Measurements from ENCODE around the gene SPO11.

GRCh38 chr20:53866596-53867040 lies 203.8 kb downstream of the BCAS1 start:
- RRBS = no CpG with 5 or more reads among the region's 2 CpGs

DNA sequence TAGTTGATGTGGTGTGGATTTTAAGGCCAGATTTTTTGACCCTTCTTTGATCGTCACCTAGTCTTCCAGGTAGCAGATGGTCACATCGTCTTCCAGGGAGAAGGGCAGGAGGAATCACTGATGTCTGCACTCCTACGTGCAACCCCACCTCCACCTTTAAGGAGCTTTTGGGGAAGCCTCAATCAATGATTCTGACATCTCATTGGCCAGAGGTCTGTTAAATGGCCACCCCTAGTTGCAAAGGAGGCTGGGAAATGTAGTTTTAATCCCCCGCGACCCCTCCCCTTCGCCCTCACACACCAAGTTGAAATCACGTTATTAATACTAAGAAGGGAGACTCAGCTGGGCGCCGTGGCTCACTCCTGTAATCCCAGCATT lies 151.5 kb downstream of the BCAS1 start:
- RRBS = no CpG with 5 or more reads among the region's 9 CpGs

DNA sequence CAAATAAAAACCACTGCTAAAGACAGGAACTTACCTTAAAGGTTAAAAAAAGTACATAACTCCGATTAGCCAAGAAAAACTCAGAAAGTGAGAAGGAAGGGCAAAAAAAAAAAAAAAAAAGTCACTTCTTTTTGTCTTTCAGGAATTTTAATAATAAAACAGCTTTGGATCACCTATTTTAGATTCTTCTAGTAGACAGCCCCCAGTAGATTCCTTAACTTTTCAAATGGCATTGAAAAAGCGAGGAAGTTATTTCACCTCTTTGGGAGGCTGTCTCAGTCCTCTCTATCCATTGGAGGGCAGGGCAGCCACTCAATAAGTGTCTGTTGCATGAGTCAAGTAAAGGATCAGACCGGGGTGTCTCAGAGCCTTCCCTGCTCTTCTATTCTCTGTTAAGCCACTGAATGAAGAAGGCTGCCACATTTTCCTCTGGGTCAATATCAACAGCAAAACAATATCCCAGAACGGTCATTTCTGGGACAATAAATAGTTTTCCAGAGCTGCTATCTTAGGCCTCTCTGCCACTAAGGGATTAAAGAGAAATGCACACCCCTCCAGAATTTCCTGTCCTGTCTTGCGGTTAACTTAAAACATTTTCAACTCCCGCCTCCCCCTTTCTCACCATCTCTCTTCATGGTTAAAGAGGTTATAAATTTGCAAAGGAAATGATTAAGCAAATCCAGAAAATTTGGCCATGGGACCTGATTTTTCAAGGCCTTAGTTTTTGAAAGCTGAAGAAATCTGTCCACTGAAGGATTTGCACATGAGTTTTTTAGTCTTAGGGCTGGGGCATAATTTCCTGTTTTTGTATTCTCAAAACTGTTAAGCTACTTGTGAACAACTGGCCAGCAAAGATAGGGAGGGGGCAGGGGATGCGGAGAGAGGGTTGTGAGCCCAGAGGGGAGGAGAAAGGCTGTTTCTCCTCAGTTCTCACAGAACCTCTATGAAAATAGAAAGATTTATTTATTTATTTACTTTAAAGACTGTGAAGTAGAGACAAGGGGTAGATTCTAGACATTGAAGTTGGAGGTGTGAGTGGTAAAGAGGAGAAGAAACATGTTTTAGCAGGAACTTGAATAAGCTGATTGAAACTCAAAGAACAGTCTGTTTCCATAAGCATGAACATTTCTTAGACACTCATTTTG lies 135.8 kb downstream of the BCAS1 start:
- RRBS = no CpG with 5 or more reads among the region's 7 CpGs

- RRBS = no CpG with 5 or more reads among the region's 13 CpGs
These were observed 121.1 kb downstream of the BCAS1 start for GRCh38 chr20:53949093-53949888.

DNA sequence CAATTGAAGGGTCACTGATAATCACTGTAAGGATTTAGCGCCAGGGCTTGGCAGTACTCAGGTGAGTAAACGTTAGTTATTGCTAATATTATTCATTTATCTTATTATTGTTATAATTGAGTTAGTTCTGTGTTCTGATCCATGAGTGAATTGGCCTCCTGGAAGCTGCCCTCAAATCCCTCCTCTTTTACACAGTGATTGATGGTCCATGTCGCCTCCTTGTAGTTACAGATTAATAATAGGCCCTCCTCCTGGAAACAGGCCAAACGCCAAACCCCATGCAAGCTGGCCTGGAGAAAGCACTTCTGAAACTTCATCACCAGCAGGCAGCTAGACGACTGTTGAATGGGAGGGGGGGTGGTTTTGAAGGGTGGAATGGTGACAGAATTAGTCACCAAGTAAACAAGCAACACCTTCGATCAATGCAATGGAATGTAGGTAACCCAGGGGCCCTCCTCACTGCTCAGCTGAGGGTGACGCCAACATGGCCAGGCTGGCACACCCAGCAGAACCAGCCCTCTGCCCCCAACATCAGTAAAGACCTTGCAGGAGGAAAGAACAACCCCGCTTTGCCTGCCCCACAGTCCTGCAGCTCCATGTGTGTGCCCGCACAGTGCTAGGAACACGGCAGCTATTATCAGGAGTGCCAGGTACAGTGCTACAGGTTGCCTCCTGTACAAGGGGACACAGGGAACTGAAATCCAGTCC lies 2.8 kb downstream of the BCAS1 start:
- RRBS = no CpG with 5 or more reads among the region's 10 CpGs

DNA sequence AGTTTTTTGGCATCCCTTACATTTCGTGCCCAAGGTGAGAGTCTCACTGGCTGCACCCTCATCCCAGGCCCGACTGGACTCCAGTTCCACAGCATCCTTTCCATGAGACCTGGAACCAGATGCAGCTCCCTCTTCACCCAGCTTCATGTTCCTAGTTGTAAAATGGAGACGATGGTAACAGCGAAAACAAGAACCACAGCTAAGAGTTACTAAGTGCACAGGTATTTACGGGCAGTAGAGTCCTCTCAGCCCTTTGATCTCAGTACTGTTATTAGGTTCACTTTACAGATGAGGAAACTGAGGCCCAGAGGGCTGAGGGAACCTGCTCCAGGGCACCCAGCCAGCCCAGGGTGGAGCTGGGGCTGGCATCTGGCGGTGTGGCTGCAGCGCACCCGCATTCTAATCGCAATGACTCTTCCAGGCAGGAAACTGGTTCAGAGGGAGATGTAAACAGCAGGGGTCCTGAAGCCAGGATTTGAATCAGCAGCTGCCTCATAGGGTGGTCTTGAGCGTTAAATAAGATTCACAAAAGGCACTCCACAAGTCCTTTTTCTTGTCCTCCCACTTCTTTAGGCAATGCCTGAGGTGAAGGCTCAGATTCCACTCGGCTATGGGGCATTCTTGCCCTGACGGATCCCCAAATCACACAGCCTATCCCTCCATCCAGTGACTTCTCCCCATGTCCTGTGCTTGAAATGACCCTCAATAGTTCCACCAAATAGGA lies 785 bp downstream of the BCAS1 start:
- RRBS = no CpG with 5 or more reads among the region's 12 CpGs

DNA sequence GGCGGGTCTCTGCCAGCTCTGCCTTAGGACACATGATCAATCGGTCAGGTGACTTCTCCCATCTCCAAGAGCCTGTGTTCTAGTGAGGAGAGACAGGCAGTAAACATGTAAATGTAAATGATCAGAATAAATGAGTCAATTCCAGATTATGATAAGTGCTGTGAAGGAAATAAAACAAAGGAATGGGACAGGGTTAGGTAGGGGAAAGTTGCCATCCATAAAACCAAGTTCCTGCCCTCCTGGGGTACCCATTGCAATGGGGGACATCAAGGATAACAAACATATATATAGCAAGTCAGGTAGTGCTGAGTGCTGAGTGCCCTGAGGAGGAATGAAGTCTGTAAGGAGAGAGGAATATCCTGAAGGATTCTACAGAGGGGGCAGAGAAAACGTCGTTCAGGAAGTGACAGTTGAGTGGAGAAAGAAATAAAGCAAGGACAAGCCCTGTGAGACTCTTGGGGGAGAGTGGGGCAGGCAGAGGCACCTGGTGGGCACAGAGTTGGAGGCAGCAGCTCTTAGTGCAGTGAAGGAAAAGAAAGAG lies 43.4 kb upstream of the BCAS1 start:
- RRBS = no CpG with 5 or more reads among the region's 4 CpGs

GRCh38 chr20:54619086-54619592 lies 143.7 kb downstream of the DOK5 start:
- RRBS = no CpG with 5 or more reads among the region's 9 CpGs

DNA sequence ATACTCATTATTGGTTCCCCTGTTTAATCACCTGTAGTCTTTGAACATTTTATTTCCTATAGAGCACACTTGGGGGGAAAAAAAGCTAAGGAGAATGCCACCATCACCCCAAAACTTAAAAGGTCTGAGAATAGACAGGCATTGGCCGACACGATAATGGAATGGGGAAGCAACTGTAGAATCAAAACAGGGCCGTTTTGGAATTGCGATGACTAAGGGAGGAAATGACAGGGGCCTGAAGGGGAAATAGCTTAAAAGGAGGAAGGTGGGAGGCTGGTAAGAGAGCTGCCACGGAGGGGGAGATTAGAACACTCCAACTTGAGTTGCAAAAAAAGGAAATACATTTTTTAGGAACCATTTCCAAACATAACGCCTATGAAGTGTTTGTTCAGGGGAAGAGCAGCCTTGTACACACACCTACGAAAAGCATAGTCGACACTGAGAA lies 6.9 kb downstream of the CASS4 start:
- RRBS = no CpG with 5 or more reads among the region's 8 CpGs

DNA sequence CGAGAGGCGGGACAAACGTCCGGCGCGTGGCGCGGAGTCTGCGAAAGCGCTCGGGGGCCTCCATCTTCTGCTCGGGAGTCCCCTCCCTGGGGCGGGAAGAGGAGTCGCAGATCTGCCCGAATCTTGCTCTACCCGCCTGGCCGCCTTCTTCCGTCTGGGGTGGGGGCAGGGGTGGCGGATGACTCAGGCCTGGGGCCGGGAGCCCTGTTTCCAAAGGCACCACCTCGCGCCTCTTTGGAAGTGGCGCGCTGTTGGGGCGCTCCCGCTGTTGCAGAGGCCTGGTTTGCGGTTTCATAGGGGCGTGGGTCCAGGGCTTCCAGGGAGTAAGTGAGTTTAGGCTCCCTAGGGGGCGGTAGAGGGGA lies 2.8 kb upstream of the TFAP2C start:
- RRBS = no CpG with 5 or more reads among the region's 29 CpGs

- RRBS = 41% methylated on average over 2 of the region's 17 CpGs
These were observed 1.7 kb upstream of the TFAP2C start for GRCh38 chr20:56627391-56627776.

DNA sequence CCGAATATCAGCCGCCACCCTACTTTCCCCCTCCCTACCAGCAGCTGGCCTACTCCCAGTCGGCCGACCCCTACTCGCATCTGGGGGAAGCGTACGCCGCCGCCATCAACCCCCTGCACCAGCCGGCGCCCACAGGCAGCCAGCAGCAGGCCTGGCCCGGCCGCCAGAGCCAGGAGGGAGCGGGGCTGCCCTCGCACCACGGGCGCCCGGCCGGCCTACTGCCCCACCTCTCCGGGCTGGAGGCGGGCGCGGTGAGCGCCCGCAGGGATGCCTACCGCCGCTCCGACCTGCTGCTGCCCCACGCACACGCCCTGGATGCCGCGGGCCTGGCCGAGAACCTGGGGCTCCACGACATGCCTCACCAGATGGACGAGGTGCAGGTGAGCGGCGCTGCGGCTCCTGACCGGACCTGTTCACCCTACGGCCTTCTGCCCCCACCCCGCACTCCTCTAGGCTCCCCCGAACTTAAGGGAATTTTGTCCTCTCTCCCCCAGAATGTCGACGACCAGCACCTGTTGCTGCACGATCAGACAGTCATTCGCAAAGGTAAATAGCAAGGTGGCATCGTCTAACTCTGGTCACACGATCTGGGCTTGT lies 2.3 kb downstream of the TFAP2C start:
- RRBS = 54% methylated on average over 7 of the region's 48 CpGs

DNA sequence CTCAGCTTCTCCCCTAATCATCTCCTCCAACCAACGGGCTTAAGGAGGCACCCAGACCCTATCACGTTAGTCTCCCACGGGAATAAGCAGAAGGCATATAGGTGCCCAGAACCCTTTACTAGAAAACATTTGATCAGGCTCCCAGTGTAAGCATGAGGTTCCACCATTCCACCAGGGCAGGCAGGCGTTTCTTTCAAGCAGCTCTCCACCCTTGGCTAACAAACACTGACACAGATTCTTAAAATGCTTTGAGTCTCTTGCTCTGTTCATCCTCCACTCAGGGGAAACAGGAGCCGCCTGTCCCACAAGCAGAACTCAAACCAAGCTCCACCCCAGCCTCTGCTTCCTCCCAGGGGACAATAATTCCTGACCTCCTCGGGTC lies 19.0 kb downstream of the BMP7 start:
- RRBS = no CpG with 5 or more reads among the region's 6 CpGs

GRCh38 chr20:57329489-57330066 lies at the start of gene SPO11:
SPO11 (plus strand) TSS chr20:57329803.
- RRBS = no CpG with 5 or more reads among the region's 40 CpGs

GRCh38 chr20:57410022-57410877 lies 19.1 kb downstream of the RBM38 start:
- RRBS = 78% methylated on average over 8 of the region's 24 CpGs

GRCh38 chr20:57428477-57429312 lies 37.5 kb downstream of the RBM38 start:
- RRBS = 25% methylated on average over 2 of the region's 23 CpGs

- RRBS = 64% methylated on average over 4 of the region's 17 CpGs
These were observed 60.8 kb downstream of the RBM38 start for GRCh38 chr20:57451776-57452576.

DNA sequence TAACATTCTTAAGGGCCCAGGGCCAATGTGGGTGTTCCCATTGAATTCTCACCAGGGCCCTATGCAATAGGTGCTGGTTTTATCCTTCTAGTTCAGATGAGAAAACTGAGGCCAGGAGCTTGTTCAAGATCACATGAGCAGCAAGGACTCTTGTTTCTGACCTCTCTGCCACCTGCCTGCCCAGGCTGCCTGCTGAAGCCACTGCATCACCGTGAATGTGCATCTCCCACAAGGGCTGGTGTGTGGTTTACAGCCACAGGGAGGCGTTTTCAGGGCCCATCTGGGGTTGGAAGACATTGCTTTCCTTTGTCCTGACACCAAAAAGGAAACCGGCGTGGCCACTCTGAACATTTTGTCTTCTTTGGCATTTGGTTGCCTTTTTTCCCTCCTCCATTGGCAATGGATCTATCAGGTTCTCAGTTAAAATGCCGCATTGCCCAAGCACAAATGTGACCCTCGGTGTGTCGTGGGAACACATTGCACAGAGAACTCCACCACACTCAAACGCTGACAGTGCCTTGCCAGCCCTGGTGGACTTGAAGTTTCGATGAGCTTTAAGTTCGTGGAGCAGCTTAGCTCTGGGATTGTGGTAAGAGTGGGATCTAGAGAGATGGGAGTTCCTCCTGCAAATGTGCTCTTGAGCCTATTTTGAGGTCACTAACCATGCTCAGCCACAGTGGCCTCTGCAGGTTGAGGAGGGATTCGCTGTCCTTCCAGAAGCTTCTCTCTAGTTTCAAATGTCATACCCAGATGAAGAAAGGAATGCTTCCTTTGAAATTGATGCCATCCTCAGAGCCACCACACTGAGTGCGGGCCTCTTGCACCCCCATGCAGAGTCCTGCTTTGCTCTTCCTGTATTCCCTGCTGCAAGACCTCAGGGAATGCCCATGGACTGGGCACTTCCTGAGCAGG lies 14.9 kb upstream of the PCK1 start:
- RRBS = no CpG with 5 or more reads among the region's 12 CpGs

GRCh38 chr20:57564779-57565810 lies 4.2 kb downstream of the PCK1 start:
- RRBS = 78% methylated on average over 2 of the region's 17 CpGs

DNA sequence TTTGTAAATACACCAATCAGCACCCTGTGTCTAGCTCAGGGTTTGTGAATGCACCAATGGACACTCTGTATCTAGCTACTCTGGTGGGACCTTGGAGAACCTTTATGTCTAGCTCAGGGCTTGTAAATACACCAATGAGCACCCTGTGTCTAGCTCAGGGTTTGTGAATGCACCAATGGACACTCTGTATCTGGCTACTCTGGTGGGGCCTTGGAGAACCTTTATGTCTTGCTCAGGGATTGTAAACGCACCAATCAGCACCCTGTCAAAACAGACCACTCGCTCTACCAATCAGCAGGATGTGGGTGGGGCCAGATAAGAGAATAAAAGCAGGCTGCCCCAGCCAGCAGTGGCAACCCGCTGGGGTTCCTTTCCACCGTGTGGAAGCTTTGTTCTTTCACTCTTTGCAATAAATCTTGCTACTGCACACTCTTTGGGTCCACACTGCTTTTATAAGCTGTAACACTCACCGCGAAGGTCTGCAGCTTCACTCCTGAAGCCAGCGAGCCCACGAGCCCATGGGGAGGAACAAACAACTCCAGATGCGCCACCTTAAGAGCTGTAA lies 9.2 kb upstream of the ZBP1 start:
- RRBS = no CpG with 5 or more reads among the region's 9 CpGs

Measured in AG08470 (cell line).